Cardiac septum (tissue), 1 donor: ENCODE measurements around a stretch of chr6.

DNA sequence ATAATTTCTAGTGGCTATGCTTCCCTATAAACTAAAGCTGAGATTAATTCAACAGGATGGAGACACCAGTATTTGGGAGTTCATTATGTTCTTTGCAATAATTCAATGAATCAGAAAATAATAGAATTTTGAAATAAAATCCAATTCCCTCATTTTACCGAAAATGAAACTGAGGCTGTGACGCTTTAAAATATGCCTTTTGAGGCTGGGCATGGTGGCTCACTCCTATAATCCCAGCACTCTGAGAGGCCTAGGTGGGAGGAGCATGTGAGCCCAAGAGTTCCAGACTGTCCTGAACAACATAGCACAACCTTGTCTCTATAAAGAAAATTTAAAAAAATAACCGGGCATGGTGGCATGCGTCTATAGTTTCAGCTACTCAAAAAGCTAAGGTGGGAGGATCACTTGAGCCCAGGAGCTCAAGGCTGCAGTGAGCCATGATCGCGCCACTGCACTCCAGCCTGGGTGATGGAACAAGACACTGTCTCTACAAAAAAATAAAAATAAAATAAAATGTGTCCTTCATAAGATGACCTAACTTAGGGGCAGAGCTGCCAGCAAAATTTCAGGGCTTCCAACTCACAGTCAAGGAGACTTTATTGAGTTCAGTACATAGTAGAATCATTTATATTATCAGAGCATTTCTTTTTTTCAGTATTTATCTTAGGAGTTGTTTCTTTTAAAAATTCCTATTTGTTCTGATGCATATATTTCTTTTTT, 12.5 kb downstream of the ID4 start:
- PRO-cap: no peak

- PRO-cap: no peak
Observed at GRCh38 chr6:19892259-19892725, 55.1 kb downstream of the ID4 start.

- PRO-cap: no peak
Observed at GRCh38 chr6:20144444-20145091, 67.7 kb downstream of the MBOAT1 start.

GRCh38 chr6:20169126-20169680, 43.1 kb downstream of the MBOAT1 start:
- PRO-cap: no peak

DNA sequence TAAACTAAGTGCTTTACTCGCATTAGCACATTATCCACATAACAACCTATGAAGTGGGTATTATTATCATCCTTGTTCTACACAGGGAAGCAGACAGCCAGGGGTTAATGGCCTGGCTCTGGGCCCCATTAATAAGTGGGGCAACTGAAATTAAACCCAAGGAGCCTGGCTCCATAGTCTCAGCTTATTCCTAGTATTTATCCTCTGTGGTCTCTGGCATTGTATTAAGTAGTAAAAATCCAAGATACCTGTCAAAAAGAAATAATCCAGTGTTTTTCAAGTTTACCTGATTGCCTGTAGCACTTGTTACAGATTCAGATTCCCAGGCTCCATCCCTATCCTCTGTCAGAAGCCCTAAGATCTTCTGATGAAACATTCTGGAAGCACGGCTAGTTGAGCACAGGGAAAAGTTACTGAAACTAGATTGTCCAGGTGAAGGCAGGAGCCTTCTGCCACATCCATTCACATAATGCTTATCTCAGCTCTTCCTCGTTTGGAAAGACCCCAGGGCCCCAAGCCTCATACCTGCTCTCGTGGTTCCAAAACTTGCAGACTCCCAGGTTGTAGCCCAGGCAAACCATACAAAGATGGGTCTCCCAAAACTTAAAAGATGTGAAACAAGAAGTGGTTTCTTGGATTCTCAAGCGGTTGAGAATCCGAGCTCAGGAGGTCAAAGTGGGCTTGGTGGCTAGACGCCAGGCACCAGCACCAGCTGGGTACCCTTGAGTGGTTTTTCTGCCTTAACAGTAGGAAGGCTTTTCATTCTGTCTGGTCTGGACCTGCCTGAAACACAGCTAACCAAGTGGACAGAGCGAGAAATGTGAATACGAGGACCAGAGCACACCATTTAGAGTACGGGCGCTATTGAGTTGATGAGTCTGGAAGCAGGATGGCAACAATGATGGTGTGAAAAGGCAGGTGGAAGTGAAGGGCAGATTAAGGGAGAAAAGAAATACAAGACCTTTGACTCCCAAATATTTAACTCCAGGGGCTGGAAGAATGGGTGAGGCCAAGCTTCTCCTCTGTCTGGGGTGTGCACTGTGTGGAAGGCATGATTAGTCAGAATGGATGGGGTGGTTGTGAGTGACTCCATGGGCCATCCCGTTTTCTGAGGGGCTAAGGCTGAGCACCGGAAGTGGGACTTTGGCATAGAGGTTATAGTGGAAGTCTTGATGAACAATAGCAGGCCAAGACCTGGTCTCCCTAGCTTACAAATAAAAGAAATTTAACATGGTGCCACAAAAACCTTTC, 11.7 kb downstream of the E2F3 start:
- PRO-cap: no peak

DNA sequence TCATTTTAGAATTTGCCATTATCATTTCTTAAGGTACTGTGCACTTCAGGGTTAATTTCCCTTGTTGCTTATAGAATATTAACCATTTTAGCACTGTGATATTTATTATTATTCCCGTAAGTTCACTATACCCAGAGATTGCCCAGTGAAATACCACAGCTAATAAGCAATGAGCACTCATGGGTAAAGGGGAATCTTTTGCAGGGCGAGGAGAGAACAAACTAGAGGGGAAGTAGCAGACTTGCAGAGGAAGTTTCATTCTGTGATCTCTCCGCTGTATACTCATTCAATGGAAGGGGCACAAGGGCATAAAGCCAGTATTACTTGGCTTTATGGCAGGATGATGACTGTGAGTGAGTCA, 471.4 kb downstream of the CDKAL1 start:
- PRO-cap: no peak

DNA sequence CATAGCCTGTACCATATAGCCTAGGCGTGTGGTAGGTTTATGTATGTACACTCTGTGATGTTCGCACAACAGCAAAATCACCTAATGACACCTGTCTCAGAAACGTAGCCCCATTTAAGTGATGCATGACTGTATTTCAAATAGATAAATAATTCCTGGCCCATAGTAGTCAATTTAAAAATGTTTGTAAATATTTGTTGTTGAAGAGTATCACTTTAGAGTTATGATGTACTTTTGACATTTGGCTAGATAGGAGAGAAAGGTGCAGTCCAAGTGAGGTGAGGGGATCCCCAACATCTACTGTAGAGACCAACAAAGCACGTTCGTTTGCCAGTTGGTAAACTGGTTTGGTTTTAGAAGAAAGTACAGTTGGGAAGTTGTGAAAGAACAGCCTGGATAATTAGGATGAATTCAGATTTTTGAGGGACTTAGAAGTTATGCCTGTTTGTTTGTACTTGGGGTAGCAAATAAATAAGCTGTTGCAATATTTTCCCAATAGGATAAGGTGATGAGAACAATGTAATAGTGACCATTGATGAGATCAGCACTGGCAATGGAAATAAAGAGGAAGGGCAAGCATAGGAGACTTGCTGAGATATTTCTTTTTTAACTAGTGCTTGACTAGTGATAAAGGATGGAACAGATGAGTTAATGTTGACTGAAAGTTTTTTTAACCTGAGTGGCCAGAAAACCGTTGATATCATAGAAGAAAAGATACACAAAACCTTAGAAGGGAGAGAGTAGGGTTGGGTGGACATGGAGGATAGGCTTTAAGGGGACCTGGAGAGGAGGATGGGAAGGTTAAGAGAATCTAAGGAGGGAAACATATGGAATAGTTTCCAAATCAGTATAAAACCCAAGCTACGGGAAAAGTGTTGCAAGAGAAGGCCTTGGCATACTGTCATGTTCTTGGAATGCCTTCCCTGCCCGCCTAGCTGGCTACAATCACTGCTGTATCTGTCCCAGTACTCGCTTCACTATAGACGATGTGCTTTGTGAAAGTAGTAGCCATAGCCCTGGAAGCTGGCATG, 498.8 kb downstream of the CDKAL1 start:
- PRO-cap: no peak

GRCh38 chr6:21742122-21742701, 148.7 kb downstream of the SOX4 start:
- PRO-cap: unidirectional peak, minus-strand start at chr6:21742412

DNA sequence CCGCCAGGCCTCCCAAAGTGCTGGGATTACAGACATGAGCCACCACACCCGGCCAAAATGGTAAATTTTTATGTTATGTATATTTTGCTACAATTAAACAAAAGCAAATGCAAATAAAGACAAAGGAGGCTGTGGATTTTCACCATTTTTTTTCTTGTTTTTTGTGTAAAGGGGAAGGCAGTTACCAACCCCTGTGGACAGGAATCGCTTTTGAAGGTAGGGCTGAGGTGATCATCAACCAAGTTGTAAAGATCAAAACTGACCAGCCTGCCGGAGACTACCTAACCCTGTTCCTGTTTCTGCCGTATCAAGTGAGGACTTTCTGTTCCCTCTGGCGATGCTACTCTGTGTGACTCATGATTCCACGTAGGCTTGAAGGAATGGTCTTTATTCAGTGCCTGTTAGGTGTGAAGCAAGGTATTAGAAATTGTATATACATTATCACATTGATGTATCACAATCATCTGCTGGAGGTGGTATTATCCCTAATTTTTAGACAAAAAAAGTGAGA, 161.3 kb downstream of the SOX4 start:
- PRO-cap: no peak

- PRO-cap: unidirectional peak, minus-strand start at chr6:21769695
Observed at GRCh38 chr6:21769292-21770017, 175.9 kb downstream of the SOX4 start.

DNA sequence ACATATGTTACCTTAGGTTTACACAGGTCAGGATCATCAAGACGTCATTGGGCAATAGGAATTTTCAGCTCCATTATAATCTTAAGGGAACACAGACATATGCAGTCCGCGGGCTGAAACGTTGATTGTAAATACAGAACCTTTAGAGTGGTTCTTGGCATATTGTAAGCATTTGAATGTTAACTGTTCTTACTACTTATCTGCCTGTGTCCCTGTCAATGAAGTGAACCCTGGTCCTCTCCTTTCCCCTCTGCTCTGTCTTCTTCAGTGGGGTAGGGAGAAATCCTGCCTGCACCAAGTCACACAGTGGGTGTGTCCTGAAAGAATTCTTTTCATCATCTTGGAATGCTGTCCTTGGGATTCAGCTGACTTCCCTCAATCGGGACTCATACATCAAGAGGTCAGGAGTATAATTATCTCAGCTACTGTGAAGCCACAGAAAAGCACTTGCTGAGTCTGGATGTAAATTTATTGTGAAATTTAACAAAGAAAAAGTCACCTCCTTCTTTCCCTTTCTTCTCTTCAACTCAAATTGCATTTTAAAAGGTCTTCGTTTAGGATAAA, 328.5 kb downstream of the SOX4 start:
- PRO-cap: no peak

GRCh38 chr6:21953717-21954580, 342.9 kb downstream of the PRL start:
- PRO-cap: unidirectional peak, plus-strand start at chr6:21953995

GRCh38 chr6:21992143-21992664, 304.6 kb downstream of the PRL start:
- PRO-cap: bidirectional peak, plus-strand start at chr6:21992398, minus-strand start at chr6:21992314

- PRO-cap: no peak
Observed at GRCh38 chr6:23242658-23243098, 673.3 kb downstream of the HDGFL1 start.

GRCh38 chr6:23534758-23535083, 591.3 kb upstream of the NRSN1 start:
- PRO-cap: no peak

GRCh38 chr6:24488857-24489424, 437 bp downstream of the GPLD1 start:
- PRO-cap: no peak

DNA sequence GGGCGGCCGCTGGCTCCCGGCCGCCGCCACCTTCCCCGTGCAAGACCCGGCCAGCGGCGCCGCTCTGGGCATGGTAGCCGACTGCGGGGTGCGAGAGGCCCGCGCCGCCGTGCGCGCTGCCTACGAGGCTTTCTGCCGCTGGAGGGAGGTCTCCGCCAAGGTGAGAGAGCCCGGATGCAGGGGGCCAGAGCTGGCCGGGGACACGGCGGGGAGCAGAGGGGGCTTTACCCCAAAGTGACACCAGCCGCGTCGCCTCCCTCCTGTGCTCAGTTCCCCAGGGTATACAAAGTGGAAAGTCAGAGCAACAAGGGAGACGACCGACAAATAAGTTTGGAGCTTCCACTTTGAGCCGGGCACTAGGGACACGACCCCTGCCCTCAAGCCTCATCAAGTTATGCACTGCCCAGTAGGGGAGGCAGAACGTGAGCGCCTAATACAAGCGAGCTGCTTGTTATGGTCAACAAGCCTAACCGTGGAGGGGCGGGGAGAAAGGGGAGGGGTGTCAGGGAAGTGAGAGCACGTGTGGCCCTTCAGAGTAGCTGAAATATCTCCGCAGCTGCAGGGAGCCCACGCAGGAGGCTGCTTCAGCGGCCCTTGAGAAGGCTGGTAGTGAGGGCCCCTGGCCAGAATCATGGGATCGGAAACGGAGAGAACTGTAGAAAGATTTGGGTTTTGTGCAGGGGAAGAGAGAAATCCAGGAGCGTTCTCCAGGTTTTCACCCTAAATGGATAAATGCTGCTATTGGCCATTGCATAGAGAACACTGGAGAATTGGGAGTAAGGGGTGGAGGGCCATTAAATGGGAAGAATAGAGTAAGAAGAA, 633 bp downstream of the ALDH5A1 start:
- PRO-cap: bidirectional peak, plus-strand start at position 574 of the sequence, minus-strand start at position 396 of the sequence

DNA sequence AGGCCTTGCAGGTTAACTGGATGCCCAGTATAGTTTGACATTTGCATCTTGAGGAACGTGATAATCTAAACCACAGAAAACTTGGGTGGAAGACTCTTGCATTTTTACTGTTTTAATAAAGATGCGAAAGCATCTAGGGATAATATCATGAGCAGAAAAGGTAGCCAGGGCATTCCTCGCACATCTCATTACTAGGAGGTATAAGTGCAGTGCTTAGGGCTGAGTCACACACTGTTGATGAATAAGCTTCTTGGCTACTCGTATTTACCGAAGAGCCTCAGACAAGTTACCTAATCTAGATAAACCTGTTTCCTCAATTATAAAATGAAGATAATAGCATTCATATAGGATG, 708 bp upstream of the KIAA0319 start:
- PRO-cap: no peak

DNA sequence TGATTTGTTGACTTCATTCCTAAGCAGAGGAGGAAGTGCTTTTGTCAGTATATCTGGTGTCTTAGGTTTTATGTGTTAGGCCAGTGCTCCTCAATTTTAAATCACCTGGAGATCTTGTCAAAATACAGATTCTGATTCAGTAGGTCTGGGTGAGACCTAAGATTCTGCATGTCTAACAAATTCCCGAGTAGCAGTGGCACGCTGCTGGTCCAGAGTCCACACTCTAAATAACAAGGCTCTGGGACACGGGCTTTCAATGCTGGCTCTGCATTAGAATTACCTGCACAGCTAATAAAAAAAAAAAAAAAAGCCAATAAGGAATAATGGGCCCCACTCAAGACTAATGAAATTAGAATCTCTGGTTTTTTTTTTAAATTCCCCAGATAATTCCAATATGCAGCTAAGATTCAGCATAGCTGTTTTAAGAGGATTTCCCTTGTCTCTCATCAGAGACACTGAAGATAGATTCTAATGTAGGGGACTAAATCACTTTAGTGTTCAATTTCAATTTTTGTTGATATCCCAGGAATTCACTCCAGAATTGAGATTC, 2.6 kb downstream of the TDP2 start:
- PRO-cap: no peak

- PRO-cap: no peak
Observed at GRCh38 chr6:24668445-24669039, 1.7 kb downstream of the ACOT13 start.